Iris pigment epithelial cell (primary cell): ENCODE data around the genes GAGE12J, BMP15, SSX7 and SSX2.

GRCh38 chrX:49179471-49180054 is 6.6 kb downstream of the PRICKLE3 start:
- RRBS: no CpG with 5 or more reads among the region's 5 CpGs

GRCh38 chrX:49248170-49248605 is 12.9 kb downstream of the CCDC22 start:
- RRBS: no CpG with 5 or more reads among the region's 17 CpGs

DNA sequence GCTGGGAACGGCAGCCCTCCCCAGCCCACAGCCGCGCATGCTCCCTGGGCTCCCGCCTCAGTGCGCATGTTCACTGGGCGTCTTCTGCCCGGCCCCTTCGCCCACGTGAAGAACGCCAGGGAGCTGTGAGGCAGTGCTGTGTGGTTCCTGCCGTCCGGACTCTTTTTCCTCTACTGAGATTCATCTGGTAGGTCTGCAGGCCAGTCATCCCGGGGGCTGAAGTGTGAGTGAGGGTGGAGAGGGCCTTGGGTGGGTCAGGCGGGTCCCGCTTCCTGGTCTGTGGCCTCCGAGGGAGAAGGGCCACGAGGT is at the start of gene GAGE12J:
Gene GAGE12J, plus strand, starts transcription at position 80 of the 309 bp plus-strand sequence.
- RRBS: no CpG with 5 or more reads among the region's 17 CpGs

DNA sequence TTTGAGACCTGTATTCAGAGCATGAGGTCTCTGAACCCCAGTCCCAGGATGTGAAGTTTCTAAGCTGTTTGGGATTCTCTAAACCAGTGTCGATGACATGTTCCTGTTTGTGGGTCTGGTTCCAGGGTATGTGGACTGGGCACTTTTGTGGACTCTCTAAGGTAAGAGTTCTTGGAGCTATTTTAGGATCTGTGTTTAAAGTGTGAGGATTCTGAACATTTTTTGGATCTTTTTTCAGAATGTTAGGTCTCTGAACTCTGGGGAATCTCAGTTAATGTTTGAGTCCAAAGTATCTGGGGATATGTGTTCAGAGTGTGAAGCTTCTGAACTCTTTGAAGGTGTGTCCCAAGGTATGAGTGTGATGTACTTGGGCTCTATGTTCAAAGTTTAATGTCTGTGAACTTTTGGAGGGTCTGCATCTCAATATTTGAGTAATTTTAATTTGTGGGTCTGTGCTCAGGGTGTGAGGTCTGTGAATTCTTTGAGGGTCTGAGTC is 35.5 kb upstream of the PAGE4 start:
- RRBS: no CpG with 5 or more reads among the region's 1 CpG

- RRBS: no CpG with 5 or more reads among the region's 1 CpG
These were observed 94.4 kb upstream of the DGKK start for GRCh38 chrX:50565037-50565452.

- RRBS: 100% methylated on average over 2 of the region's 7 CpGs
These were observed at the start of gene BMP15 for GRCh38 chrX:50910369-50910991. BMP15 (plus strand) TSS chrX:50910735.

DNA sequence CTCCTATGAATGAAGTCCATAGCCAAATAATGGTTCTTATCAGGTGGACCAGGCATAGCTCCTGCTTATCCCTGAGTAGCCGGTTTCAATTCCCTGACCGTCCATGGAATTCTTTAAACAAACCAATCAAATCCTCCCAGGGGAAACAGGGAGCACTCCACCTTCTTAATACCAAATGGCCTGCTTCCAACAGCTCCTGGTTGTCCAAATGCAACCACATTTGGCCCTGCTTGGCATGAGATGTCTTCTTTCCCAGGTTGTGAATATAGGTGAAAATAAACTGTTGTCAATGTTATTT is 43.0 kb downstream of the CENPVL3 start:
- RRBS: no CpG with 5 or more reads among the region's 2 CpGs

DNA sequence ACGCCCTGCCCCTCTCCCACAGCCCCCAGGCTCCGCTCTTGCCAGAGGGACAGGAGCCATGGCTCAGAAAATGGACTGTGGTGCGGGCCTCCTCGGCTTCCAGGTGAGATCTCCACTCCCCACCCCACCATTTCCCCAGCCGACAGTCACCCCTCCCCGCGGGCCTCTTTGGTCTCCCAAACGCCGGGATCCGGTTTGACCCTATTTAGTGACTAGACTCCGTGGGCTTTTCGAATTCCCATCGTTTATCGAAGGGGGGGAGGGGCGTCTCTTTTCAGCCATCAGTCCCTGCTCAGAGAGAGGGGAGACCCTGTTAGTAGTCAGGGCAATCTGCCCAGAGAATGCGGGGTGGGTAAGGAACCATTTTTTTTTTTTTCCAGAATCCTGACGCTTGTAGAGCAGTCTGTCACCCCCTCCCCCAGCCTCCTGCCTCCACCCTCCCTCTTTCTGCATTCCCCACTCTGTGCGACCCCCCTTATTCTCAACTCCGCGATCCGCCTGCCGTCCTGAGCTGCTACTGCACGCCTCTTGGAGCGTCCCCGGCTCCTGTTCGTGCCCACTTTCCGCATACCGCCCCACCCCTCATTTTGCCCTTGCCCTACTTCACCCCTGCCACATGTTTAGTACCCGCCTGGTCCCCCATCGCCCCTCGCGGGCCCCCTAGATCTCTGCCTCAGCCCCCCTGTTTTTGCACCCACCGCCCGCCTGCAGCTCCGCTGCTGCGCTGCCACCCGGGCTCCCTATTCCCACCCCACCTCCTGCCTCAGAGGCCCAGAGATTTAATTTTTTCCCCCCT is 1.0 kb downstream of the MAGED1 start:
- RRBS: no CpG with 5 or more reads among the region's 37 CpGs

DNA sequence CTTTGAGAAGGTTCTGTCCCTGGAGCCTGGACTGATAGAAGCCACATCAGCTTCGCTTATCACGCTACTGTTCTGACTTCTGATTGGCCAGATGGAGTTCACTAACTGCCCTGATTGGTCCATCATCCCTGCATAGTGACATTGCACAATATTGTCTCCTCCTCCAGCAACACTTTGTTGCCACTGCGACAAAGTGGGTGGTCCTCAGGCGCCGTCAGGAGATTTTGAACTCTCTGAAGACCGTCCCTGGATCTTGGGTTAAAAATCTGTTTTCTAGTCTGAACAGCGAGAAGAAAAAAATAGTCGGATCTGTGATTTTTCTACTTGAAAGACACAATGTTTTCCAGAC is at the start of gene SSX7:
Gene SSX7, minus strand, starts transcription at position 30 of the 349 bp plus-strand sequence.
- RRBS: no CpG with 5 or more reads among the region's 8 CpGs

DNA sequence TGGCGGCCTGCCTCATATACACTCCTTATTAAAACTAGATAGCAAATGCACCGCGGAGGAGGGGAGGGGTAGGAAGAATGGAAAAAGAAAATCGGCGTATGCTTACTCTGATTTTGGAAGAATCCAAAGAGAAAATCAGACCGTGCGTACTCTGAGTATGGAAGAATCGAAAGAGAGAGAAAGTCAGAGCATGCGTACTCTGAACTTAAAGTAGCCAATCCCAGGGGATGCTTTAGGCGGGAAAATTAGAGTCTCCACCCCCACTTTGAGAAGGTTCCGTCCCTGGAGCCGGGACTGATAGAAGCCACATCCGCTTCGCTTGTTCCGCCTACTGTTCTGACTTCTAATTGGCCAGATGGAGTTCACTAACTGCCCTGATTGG is at the start of gene SSX2:
Gene SSX2, minus strand, starts transcription at position 173 of the 382 bp plus-strand sequence.
- RRBS: no CpG with 5 or more reads among the region's 15 CpGs

DNA sequence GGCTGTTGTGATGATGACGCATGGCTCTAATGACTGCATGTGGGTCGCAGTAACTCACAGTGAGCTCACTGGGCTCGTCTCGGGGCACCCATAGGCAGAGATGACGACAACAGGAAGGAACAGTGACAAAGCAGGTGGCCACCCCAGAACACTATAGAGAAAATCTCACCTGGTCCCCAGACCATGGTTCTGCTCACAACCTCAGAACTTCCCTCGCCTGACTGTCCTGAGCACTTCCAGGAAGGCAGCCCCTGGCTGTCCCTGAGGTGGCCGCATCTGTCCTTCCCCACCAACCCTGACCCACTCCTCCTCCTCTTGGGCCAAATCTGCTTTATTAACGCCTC is 30.8 kb upstream of the FAM156A start:
- RRBS: no CpG with 5 or more reads among the region's 8 CpGs

- RRBS: no CpG with 5 or more reads among the region's 19 CpGs
These were observed 51.9 kb downstream of the KANTR start for GRCh38 chrX:53145380-53146609.

- RRBS: no CpG with 5 or more reads among the region's 4 CpGs
These were observed 38.8 kb downstream of the IQSEC2 start for GRCh38 chrX:53282237-53282835.

DNA sequence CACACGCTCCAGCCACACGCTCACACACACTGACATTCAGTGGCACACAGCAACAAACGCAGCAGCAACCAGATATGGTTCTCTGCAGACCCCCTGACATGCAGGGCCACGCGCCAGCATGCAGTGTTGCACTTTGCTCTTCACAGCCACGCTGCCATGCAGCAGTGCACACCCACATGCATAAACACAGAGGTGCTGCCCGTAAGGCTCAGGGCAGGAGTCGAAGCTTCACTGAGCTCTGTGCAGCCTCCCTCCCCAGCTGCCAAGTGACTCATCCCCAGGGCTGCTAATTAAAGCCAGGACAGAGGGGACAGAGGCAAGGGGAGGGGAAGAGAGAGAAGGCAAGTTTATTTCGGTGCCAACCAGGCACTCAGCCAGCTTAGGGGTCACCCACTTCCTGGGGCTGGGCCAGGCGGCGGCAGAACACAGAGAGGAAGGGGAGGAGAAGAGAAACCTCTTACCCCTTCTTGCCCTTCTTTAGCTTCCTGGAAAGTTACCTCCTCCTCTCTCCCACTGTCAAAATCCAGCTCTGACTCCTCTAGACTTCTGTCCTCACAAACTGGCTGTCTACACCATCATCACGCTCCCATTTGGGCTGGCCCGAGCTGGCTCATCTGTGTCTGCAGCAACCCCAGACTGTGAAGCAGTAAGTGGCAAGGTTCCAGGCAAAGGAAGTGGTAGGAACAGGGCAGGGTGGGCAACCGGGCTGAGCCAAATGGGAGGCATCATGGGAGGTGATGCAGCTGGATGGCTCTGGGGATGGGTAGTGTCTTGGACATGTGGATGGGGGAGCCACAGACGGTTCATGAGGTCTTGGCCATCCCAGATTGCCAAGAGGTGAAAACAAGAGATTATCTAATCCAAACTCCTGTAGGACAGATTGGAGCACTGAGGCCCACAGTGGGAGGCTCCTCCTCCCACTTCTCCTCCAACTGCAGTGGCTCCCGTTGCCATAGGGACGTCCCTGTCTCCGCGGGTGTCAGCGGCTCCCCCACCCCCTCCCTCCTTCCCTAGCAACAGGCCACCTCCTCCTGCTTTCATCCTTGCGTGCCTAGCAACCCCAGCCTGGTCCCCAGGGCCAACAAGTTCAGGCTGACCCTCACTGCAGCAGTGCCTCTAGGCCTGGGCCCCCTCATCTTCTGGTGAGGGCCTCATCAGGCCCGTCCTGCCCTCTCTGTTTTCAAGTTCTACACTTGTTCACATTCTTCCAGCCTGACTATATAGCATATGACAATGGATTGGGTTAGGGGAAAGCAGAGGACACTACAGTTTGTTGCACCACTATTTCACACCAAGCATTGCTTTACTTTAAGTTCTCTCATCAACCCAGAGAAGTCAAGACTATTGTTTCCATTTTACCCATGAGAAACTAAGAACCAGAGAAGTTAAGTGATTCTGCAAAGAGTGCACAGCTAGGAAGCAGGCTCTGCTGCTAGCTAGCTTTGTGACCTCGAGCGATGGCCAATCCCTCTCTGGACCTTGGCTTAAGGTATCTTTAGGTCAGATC is 33.2 kb downstream of the IQSEC2 start:
- RRBS: no CpG with 5 or more reads among the region's 24 CpGs

GRCh38 chrX:53403529-53404234 is 18.8 kb downstream of the SMC1A start:
- RRBS: no CpG with 5 or more reads among the region's 10 CpGs

DNA sequence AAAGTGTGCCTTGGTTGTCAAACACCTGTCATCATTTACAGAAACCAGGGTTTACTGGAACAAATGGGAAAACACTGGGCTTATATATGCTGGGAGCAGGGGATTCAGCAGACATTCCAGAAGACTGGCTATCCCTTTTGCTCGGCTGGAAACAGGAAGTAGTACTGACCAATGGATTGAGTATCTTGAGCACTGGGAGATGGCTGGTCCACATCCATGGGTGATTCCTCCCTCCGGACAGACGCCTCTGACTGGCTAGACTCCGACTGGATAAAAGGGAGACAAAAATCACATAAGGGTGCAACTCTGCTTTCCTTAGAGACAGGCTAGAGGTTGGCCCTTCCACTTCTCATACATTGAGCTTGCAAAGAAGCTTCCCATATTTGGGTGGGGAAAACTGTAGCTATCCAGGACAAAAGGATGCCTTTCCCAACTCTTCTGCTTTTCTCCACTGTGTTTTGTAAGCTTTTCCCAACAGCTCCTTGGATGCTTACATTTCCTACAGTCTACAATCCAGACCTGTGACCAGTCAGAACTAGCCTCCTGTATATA is 108.2 kb upstream of the HSD17B10 start:
- RRBS: no CpG with 5 or more reads among the region's 4 CpGs

DNA sequence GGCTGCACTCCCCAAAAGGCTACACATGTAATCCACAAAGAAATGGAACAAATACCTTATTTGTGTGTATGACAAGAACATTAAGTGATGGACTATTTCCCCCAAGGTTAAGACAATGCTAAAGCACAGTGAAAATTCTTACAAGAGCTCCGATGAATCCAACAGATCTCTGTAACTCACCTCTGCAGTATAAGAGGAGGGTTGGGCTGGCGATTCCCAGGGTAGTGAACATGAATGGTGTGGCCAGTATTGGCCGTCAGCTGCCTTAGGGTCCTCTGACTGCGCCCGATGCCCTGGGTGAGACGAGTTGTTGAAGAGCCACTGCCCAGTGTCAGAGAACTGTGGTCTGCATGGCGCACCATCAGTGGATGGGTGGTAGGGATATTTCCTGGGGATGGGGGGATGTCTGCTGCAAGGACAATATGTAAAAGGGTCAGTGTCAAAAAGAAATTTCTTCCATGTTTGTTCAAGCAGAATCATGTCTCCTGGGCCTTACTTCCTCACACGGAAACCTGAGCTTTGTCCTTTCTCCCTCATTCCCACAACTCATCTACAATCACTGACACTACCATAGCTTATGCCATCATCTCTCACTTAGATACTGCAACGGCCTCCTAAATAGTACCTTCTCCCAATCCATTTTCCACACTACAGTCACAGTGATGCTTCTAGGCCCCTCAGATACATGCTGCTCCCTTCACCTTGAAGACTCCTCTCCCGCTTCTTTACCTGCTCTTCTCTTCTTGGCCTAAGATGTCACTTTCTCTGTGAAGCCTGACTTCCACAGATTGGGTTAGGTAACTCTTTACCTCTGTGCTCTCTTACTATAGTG is 126.1 kb upstream of the HSD17B10 start:
- RRBS: no CpG with 5 or more reads among the region's 10 CpGs

- RRBS: no CpG with 5 or more reads among the region's 2 CpGs
These were observed 27.8 kb downstream of the HUWE1 start for GRCh38 chrX:53658810-53659056.

- RRBS: no CpG with 5 or more reads among the region's 5 CpGs
These were observed 145.4 kb upstream of the HUWE1 start for GRCh38 chrX:53831936-53832320.

DNA sequence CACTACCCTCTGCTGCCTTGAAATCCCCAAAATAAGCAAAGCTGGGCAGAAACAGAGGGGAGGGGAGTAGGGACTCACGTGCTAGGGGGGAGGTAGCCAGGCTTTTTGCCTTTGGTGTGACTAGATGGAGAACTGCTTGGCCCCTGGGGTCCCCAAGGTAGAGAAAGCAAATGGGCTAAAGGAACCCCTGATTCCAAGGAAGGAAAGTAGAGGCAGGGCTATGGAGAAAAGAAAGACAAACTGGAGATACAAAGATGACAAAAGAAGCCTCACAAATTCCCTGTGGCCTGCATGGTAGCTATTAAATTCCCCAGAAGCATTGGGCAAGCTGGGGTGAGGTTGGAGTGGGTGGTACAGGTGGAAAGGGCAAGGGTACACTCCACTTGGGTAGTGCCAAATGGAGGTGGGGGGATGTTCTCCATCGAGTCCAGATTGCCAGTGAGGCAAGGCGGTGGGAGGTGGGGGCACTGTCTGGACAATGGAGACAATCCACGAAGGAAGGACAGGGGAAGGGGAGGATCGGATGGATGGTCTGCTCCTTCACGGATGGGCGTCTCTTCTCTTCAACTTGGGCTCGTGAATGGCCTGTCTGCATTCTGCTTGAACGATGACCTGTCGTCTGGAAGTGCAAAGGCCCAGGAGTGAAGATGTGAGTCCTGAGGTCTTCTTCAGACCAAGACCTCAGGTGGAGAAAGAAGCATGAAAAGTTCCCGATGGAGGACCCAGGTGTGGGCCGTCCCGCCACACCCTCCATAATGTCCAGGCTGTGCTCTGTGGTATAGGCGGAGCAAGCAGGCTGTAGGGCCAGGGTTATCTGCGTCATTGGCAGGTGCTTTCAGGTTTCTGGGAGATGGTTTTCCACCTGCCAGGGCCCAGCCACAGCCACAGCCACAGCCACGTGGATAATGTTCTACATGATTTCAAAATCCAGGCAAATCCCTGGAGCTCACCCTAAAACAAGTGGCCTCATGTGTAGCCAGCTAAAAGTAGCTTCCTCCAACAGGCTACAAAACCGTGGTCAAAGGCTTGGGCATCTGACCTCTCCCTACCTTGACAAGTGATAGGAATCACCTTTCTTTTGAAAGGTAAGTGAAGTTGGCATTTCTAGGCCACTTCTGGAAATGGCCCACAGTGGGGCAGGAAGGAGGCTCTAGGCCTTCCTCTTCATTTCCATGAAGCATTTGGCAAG is 106.4 kb downstream of the PHF8 start:
- RRBS: no CpG with 5 or more reads among the region's 17 CpGs